BE2C (cell line): Measurements from ENCODE around the genes TRAFD1 and RASAL1.

DNA sequence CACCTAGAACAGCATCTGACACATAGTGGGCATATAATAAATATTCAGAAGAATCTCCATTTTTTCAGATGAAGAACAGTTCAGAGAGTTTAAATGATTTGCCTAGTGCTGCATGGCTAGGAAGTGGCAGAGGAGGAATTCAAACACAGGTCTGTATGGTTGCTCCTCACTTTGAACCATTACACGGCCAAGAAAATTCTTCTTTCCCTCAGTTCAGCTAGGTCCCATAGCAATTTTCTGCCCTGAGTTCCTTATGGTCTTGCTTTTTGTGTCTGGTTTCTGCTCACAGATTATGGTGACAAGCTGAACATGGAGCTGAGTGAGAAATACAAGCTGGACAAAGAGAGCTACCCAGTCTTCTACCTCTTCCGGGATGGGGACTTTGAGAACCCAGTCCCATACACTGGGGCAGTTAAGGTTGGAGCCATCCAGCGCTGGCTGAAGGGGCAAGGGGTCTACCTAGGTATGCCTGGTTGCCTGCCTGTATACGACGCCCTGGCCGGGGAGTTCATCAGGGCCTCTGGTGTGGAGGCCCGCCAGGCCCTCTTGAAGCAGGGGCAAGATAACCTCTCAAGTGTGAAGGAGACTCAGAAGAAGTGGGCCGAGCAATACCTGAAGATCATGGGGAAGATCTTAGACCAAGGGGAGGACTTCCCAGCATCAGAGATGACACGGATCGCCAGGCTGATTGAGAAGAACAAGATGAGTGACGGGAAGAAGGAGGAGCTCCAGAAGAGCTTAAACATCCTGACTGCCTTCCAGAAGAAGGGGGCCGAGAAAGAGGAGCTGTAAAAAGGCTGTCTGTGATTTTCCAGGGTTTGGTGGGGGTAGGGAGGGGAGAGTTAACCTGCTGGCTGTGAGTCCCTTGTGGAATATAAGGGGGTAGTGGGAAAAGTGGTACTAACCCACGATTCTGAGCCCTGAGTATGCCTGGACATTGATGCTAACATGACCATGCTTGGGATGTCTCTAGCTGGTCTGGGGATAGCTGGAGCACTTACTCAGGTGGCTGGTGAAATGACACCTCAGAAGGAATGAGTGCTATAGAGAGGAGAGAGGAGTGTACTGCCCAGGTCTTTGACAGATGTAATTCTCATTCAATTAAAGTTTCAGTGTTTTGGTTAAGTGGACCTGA, 9.0 kb downstream of the ERP29 start:
- RRBS = no CpG with 5 or more reads among the region's 13 CpGs

DNA sequence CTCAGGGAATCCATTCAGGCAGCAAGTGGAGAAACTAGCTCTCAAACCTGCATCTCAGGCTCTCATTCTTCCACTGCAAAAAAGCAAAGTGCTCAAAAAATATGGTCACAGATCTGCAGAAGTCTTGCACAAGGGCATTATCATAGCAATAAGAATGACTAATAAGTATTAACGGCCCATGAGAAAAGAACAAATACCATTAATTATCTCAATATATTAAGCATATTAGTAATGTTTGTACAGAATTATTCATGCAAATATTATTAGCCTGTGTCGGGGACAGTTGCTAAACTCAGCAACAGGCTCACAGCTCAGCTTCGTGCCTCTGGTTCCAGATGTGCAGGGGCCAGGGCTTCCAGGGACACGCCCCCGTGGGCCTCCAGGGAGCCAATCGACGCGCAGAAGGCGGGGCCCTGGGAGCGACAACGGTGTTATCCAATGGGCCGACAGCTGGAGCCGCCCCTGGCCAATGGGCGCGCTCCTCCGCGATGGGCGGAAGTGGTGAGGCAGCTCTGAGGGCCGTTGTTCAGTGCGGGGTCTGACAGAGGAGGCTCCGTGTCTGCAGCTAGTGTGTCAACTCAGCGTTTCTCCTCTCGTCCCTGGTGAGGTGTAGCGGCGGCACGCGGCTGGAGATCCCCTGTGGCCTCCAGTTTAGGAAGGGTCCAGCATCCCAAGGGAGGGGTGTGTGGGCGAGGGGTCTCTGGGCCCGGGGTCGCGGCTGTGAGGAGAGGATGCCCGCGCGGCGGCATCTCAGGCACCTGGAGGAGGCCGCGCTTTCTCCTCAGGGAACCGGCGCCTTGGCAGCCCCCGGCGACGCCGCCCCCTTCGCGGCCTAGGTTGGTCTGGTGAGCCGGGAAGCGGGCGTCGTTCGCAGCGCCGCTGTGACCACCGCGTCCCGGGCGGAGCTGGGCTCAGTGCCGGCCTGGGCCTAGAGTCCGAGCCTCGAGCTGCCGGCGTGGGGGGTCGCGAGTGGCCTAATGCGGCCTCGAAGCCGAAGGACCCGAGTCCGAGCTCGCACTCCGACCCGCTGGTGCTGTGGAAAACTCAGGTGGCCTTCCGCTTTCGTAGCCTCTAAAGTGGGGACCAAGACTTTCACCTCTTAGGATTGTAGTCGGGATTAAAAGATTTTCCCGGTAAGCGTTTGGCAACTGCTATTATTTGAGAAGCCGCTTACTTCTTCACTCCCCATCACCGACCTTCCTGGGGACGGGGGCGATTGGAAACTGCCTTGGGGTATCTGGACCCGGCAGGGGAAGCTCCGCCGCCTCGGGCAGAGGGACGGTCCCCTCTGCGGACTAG, at the start of gene TRAFD1:
Gene TRAFD1, plus strand, starts transcription at position 544 of the 1,299 bp plus-strand sequence.
- RRBS = 1% methylated on average over 29 of the region's 86 CpGs

GRCh38 chr12:112149446-112150062, 24.2 kb downstream of the TRAFD1 start:
- RRBS = no CpG with 5 or more reads among the region's 7 CpGs

GRCh38 chr12:112380883-112381544, 1.2 kb downstream of the HECTD4 start:
- RRBS = no CpG with 5 or more reads among the region's 29 CpGs

DNA sequence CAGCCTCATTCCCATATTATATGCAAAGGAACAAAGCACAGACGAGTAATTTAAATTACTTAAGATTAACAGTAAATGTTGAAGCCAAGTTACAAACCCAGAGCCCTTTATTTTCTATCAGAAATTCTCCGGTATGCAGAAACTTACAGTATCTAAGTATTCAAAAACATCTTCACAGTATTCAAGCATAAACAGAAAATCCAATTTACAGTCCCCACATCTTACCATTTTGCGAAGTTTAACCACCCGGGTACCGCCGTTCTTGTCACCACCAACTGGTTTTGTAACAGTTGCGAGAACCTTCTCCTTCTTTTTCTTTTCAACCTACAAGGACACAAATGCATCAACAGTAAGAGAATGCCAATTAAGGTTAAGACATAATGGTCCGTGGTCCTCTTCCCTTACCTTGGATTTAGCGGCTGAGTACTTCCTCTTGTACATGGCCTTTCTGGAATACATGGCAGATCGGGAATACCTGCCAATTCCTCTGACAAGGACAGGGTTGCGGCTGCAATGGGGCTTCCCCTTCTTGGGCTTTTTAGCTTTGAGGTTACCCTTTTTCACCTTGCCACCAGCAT, 1.3 kb downstream of the RPL6 start:
- RRBS = 14% methylated on average over 2 of the region's 11 CpGs

- RRBS = no CpG with 5 or more reads among the region's 2 CpGs
Measured at GRCh38 chr12:112408593-112408741, 938 bp downstream of the RPL6 start.

- RRBS = no CpG with 5 or more reads among the region's 11 CpGs
Measured at GRCh38 chr12:113040452-113041179, 15.9 kb upstream of the DTX1 start.

DNA sequence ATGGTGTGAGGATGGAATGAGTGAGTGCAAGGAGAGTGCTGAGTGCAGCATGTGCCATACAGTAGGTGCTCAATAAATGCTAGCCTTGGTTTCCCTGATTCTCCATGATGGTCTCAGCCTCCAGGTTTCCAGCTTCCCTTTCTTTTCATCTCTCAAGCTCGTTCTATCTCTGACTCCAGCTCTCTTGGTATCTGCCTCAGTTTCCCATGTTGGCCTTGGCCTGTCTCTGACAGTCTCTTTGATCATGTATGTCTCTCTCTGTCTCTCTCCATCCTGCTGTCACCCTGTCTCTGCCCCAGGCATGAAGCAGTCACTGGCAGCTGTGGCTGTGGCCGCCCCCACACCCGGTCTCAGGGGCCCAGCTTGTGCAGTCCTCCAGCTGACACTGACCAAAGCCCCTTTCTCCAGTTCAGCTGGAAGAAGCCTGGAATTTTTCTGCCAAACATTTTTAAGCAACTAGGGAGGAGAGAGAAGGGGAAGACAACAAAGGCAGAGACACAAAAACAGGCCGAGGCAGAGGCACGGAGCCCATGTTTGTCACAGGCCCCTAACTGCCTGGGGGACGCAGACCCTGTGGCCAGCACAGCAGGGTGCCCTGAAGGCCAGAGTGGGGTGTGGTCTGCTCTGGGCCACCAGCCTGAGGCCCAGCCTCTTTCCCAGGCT, 14.5 kb downstream of the DTX1 start:
- RRBS = no CpG with 5 or more reads among the region's 6 CpGs

DNA sequence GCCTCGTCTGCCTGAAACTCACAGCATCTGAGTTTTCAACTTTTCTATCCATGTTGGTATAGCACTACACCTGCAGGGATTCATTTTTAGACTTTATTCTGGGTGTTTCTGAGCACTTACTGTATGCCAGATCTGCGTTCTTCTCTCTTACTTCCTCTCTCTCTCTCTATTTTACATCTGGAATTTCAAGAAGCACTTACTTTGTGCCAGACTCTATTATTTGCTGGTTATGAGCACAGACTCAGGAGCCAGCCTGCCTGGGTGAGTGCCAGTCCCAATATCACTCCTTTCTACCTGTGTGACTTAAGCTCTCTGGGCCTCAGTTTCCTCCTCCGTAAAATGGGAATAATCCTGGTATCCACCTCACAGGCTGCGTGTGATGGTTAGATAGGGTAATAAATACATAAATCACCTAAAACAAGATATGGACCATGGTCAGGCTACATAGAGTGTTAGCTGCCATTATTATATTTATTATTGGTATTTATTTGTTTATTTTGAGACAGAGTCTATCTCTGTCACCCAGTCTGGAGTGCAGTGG, 24.4 kb downstream of the RASAL1 start:
- RRBS = no CpG with 5 or more reads among the region's 4 CpGs

DNA sequence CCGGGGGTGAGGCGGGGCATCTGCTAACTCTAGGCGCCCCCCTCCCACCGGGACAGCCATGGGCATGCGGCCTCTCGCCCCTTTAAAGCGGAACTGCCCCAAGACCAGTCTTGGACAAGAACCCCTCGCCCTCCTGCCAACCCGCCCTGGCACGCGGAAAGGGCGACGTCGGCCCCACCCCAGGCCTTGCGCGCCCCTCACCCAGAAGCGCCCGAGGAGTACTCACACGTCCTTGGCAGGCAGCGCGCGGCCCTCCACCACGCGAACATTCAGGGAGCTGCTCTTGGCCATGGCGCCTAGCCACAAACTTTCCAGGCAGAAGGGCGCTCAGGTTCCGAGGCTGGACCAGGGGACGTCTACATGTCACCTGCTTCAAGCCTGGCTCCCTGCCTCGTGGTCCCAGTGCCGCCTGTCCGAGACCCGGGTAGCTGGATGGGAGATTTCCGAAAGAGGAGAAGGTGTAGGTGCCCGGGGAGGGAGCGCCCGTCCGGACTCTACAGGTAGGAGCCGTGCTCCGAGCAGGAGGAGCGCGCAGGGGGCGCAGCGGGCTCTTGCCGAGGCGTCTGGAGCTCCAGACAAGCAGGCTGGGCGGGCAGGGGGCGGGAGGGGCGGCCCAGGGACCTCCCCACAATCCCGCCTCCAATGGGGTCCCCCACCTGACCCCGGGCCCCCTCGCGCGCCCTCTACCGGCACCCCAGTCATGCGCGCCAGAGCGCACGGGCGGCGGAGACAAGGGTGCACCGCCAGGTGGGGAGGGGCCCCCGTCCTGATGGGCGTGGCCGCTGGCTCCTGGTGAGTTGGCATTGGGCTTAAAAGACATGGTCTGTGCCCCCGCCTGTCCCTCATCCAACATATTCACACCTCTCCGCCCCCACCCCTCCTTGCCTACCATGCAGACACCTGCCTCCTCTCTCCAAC, at the start of gene RASAL1:
Gene RASAL1, minus strand, starts transcription at position 590 of the 918 bp plus-strand sequence.
- RRBS = 15% methylated on average over 4 of the region's 66 CpGs

- RRBS = 2% methylated on average over 11 of the region's 40 CpGs
Measured at GRCh38 chr12:113184362-113185195, 699 bp downstream of the DDX54 start.

DNA sequence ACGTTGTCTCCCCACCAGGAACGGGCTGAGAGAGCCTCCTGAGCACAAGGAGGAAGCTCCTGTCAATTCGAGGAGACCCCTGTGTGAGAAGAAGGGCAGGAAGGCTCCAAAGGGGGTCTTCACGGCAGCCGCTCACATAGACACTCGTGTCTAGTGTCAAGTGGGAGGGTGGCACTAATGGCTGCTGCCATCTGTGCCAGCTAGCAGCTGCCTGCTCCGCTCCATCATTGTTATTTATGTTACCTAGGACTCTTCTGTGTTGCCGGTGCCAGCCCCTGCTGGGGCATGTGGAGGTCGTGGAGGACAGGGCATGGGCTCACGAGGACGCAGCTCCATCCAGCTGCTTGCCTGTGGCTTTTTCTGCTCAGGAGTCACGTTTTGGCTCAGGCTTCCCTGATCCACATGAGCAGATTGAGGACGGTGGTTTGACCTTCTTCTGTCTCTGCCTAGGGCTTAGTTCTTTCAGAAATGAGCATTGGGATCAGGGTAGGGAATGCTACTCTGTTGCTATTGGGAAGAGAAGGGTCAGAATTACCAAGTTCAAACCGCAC, 31.2 kb downstream of the TPCN1 start:
- RRBS = no CpG with 5 or more reads among the region's 14 CpGs

DNA sequence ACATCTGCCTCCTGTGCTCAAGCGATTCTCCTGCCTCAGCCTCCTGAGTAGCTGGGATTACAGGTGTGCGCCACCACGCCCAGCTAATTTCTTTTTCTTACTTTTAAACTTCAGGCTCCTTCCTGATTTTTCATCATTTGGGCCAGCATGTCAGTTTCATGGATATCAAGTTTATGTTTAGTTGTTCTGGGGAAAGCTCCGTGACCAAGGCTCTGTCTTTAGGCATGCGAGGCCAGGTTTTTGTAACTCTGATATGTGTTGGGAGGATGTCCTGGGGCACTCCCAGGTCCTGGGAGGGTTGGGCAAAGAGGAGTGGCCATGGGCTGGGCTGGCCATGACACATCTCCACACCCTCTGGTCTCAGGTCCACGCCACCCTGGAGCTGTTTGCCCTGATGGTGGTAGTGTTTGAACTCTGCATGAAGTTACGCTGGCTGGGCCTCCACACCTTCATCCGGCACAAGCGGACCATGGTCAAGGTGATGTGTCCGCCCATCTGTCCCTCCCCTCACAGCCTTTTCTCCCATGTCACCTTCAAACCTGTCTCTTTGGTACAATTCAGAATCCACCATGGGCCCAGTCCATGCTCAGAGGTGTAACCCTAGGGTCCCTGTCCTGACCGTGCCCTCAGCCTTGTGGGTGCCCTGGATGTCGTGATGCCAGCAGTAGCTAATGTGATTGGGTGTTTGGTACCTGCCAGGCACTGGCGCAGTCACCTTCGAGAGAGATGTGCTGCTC, 46.4 kb downstream of the TPCN1 start:
- RRBS = no CpG with 5 or more reads among the region's 14 CpGs

- RRBS = no CpG with 5 or more reads among the region's 22 CpGs
Measured at GRCh38 chr12:113268579-113269068, 47.4 kb downstream of the TPCN1 start.

GRCh38 chr12:113285493-113286239, 49.2 kb downstream of the SLC8B1 start:
- RRBS = 90% methylated on average over 2 of the region's 11 CpGs

- RRBS = 75% methylated on average over 5 of the region's 30 CpGs
Measured at GRCh38 chr12:113291027-113292136, 43.5 kb downstream of the SLC8B1 start.

GRCh38 chr12:113295971-113296512, 38.9 kb downstream of the SLC8B1 start:
- RRBS = no CpG with 5 or more reads among the region's 22 CpGs

- RRBS = no CpG with 5 or more reads among the region's 25 CpGs
Measured at GRCh38 chr12:113296815-113297706, 37.8 kb downstream of the SLC8B1 start.

- RRBS = 22% methylated on average over 6 of the region's 17 CpGs
Measured at GRCh38 chr12:113332663-113333327, 2.1 kb downstream of the SLC8B1 start.

GRCh38 chr12:113360090-113360474, 1.7 kb downstream of the PLBD2 start:
- RRBS = no CpG with 5 or more reads among the region's 7 CpGs